Metanephros (tissue), 2 donors: ENCODE measurements around the gene FBP1.

- RAMPAGE, long total RNA: no peak
Measured at GRCh38 chr9:93126797-93127415, 7.1 kb downstream of the NINJ1 start.

GRCh38 chr9:93185027-93186148, 1.4 kb downstream of the WNK2 start:
- RAMPAGE, long total RNA: no peak

- RAMPAGE, long total RNA: no peak
Measured at GRCh38 chr9:93218081-93218584, 34.2 kb downstream of the WNK2 start.

- RAMPAGE, long total RNA: no peak
Measured at GRCh38 chr9:93222859-93223409, 39.0 kb downstream of the WNK2 start.

DNA sequence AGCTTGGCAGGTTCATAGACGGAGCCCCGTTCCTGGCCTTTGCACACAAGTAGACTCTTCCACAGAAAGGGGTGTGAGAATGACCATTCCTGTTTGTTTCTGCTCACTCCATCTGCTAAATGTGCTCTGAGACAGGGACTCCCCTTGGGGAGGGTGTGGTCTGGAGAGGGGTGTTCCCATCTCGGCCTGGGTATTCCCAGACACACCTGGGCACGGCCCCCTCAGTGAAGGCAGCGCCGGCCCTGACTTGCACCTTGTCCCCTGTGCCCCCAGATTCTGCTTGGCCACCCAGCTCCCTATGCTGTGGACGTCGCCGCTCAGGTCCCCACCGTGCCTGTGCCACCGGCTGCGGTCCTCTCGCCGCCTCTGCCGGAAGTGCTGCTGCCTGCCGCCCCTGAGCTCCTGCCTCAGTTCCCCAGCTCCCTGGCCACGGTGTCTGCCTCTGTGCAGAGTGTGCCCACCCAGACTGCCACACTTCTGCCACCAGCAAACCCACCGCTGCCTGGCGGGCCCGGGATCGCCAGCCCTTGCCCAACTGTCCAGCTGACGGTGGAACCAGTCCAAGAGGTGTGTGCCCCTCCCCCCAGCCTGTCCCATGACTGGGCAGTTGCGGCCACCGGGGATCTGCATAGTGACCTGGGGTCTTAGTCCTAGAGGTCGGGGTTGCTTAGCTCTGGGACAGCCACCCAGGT, 77.7 kb downstream of the WNK2 start:
- RAMPAGE, long total RNA: no peak

GRCh38 chr9:93267503-93268290, 83.8 kb downstream of the WNK2 start:
- RAMPAGE, long total RNA: no peak

- RAMPAGE, long total RNA: no peak
Measured at GRCh38 chr9:93281911-93282494, 98.1 kb downstream of the WNK2 start.

- RAMPAGE, long total RNA: no peak
Measured at GRCh38 chr9:93345714-93346844, 105.4 kb upstream of the FAM120A start.

GRCh38 chr9:93575161-93575672, 1.2 kb upstream of the PHF2 start:
- RAMPAGE, long total RNA: no peak

GRCh38 chr9:93951107-93951646, 4.0 kb downstream of the BARX1 start:
- RAMPAGE, long total RNA: no peak

- RAMPAGE, long total RNA: no peak
Measured at GRCh38 chr9:94278726-94279222, 19.7 kb downstream of the ZNF169 start.

DNA sequence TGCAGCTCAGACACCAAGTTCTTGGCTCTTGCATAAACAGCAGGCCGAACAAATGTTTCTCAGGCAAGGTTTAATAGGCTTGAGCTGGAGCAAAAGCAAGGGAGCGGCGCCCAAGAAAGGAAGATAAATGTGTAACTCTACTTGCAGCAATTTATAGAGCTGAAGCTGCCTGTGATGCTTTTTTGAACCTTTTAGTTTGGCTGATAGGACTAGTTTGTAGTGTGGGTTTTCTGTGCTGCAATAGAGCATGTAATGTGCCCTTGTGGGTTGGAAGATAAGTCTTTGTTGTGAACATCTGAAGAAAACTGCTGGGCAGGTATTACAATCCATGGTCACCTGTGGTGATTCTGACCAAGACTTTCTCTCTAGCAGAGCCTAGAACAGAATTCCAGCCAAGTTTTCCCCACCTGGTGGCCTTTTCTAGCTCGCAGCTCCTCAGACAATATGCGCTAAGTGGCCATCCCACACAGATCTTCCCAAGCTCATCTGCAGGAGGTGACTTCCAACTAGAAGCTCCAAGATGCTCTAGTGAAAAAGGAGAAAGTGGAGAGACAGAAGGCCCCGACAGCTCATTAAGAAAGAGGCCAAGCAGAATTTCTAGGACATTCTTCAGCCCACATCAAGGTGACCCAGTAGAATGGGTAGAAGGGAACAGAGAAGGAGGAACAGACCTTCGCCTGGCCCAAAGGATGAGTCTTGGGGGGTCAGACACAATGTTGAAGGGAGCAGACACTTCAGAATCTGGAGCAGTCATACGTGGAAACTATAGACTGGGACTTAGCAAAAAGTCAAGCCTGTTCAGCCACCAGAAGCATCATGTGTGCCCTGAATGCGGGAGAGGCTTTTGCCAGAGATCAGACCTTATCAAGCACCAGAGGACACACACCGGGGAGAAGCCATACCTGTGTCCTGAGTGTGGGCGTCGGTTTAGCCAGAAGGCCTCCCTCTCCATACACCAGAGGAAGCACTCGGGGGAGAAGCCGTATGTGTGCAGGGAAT, 28.7 kb downstream of the NUTM2F start:
- RAMPAGE, long total RNA: no peak

- RAMPAGE, long total RNA: no peak
Measured at GRCh38 chr9:94554338-94555572, 38.9 kb downstream of the FBP2 start.

- RAMPAGE, long total RNA: no peak
Measured at GRCh38 chr9:94638886-94639699, at the start of gene FBP1. TSS of gene FBP1 (minus strand) at chr9:94639518.

DNA sequence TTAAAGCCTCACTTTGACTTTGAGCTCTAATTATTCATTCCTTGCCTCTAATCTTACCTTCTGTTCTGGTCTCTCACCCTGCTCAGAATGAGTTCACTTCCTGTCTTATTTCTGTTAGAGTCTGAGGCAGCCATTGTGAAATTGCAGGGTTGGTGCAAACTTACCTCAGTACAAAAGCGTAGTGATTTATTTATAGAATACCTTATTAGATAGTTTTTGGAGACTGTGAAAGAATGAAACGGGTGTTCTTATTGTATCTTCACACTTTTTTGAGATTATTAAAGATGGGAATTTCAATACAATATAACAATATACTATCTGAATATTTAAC, 35.1 kb downstream of the AOPEP start:
- RAMPAGE, long total RNA: no peak

DNA sequence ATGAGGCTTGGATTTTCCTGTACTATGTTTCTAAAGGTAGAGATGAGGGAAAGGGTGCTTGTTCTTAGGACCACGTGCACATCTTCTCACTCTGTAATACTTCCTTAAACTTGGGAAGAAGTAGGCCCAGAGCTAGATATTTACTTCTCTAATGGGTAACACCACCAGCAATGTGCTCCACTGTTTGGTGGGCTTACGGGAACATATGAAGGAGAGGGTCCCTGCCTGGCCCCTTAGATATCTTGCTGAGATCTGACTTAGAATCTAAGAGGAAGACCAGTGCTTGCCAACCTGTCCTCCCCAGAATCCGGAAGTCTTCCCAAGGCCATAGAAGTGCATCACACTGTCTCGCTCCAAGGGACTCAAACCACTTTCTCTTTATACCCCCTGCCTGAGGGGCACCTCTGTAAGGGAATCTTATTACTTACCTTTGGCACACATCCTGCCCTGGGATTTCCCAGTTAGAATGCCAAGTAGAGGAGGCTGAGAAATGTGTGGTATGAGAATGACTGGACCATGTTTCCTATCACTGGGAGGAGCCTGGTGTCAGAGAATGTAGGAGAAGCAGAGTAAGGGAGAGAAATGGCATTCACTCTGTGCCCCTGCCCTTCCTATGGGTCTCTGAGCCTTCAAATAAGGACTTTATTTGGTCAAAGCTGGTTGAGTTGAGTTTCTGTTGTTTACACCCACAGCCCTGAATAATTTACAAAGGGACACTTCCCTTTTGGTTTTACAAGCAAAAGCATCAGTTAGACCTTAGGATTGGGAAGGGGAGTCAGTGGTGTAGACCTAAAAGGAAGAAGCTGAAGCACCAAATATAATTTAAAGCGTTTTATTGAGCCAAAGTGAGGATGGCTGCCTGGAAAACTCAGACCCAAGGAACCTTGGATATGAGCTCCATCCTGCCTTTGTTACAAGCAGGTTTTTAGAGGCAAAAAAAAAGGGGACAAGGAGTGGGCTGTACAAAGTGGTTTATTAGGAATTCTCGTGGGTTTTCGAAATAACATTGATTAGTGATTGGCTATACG, 85.9 kb downstream of the AOPEP start:
- RAMPAGE, long total RNA: no peak

GRCh38 chr9:94973504-94974126, 247.1 kb downstream of the AOPEP start:
- RAMPAGE, long total RNA: no peak

DNA sequence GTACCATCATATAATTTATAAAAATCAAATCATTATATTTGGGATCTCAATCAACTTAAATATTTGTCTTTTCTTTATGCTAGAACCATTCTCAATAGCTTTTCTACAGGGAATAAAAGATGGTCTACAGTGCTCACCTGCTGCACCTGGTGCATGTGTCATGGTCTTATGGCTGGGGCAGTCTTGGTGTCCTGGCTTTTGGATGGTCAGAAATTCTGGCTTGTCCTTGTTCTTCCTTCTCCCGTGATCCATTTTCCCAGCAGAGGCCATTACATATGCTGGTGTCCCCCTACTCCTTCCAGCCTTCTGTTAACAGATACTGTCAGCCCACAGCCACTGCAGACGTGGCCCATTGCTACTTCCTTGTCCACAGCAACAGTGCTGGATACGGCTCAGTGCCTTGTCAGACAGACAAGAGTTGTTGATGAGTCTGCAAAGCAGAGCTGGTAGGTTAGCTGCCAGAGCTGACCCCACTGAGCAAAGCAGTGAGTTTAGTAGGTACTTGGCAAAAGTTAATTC, 292.4 kb downstream of the FANCC start:
- RAMPAGE, long total RNA: no peak

GRCh38 chr9:95030867-95031382, 286.6 kb downstream of the FANCC start:
- RAMPAGE, long total RNA: no peak

DNA sequence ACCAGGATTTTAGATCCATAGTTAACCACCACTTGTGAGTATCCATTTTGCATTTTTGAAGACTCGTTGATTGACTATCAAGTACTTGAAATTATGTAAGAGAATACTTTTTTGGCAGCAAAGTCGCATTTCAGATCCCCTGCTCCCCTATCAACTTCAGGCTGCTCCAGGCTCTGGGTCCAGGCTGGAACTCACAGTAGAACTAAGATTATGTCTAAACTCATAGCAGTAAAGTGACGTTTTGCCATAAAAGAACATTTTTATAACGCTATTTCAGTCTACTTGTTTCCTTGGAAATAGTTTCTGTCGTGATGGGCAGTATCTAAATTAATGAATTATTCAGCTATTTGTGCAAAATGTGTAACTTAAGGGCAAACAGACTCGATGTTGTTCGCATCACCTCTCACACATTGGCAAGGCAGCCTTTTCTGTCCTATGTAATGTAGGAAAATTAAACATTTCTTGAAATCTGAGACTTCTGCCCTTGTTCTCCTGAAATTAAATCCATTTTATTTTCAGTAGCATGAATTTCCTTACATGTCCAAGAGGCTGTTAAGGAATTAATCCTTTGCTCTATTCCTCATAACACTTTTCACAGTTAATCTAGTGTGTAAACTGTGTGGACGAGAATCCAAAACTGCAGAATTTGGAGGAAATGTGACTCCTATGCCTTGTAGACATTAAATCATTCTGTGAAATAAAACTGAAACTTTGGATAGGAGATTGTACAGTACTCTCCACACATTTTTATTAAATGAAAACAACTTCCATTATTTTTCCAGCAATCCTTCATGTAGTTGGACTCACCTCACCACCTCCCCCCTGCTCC, 267.5 kb downstream of the FANCC start:
- RAMPAGE, long total RNA: no peak